Skin of body (tissue), 2 donors: ENCODE data around the genes MICU2 and MIPEP.

- RAMPAGE, long total RNA: no peak
These were observed 198 bp upstream of the TUBA3C start for GRCh38 chr13:19181921-19182123.

DNA sequence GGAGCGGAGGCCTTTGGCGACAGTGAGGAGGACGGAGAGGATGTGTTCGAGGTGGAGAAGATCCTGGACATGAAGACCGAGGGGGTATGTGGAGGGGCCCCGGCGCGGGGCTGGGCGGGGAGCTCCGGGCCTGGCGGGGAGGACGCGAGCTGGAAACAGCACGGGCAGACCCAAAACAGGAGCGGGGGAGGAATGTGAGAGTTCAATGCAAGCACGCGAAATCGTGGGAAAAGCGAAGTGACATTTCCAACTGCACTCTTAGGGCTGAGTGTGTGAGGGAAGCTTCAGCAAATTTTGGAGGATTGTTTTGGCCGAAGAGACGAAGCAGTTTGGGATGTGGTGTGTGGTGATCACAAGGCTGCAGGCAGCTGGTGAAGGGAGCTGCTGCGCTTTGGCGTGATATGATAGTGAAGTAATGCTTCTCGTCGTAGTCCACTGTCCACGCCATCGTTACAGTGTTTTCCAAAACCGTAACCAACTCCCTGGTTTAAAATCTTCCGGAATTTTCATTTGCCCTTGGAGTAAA, 482 bp downstream of the MPHOSPH8 start:
- RAMPAGE, long total RNA: no peak

- RAMPAGE, long total RNA: no peak
These were observed 8.4 kb downstream of the MPHOSPH8 start for GRCh38 chr13:19641869-19642309.

GRCh38 chr13:19970160-19971071, 11.9 kb downstream of the ZMYM2 start:
- RAMPAGE, long total RNA: no peak

DNA sequence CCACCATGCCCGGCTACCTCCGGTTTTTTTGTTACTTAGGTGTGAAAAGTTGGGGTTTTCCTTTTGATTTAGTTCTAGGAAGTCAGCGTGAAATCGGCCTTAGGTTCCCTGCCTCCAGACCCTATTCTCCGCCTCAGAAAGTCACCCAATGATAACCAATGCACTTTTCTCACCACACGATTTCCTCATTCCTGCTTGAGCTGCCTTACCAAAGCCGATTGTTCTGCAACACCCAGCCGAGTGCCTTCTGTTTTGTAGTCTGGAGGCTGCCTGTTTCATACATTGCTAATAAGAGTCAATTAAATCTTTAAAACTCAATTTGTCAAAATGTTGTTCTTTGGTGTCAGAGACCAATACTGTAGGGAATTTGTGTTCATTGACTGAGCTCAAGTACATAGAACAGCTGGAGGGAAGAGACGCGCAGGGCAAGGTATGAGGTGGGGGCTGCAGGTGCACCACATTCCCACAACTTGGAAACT, 39.7 kb downstream of the GJA3 start:
- RAMPAGE, long total RNA: no peak

DNA sequence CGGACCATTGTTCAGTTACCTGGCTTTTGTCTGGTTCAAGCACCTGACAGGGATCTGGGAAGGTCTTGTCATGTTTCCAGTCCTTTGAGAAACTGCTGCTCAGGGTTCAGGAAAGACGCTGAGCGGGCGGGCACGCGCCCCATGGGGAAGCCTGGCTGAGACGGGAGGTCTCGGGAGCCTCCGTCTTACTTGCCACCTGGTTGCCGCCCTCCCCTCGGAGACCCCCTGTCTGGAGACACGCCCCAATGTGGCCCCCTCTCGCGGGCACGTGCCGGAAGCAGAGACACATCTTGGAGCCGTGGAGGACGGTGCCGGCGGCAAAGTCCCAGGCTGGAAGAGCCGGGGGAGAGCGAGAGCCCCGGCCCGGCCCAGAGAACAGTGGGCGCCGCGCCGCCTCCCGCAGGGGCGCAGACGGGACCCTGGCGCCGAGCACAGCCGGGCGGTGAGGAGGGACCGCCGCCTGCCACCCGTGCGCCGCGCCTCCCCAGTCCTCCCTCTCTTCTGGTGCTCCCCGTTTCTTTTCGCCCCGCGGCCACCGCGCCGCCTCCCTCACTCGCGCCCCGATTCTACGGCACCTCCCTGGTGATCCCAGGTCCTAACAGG, 15.6 kb downstream of the GJB2 start:
- RAMPAGE, long total RNA: no peak

GRCh38 chr13:20704016-20704780, 699 bp downstream of the IL17D start:
- RAMPAGE, long total RNA: no peak

GRCh38 chr13:21328057-21328758, 130.9 kb downstream of the ZDHHC20 start:
- RAMPAGE, long total RNA: no peak

DNA sequence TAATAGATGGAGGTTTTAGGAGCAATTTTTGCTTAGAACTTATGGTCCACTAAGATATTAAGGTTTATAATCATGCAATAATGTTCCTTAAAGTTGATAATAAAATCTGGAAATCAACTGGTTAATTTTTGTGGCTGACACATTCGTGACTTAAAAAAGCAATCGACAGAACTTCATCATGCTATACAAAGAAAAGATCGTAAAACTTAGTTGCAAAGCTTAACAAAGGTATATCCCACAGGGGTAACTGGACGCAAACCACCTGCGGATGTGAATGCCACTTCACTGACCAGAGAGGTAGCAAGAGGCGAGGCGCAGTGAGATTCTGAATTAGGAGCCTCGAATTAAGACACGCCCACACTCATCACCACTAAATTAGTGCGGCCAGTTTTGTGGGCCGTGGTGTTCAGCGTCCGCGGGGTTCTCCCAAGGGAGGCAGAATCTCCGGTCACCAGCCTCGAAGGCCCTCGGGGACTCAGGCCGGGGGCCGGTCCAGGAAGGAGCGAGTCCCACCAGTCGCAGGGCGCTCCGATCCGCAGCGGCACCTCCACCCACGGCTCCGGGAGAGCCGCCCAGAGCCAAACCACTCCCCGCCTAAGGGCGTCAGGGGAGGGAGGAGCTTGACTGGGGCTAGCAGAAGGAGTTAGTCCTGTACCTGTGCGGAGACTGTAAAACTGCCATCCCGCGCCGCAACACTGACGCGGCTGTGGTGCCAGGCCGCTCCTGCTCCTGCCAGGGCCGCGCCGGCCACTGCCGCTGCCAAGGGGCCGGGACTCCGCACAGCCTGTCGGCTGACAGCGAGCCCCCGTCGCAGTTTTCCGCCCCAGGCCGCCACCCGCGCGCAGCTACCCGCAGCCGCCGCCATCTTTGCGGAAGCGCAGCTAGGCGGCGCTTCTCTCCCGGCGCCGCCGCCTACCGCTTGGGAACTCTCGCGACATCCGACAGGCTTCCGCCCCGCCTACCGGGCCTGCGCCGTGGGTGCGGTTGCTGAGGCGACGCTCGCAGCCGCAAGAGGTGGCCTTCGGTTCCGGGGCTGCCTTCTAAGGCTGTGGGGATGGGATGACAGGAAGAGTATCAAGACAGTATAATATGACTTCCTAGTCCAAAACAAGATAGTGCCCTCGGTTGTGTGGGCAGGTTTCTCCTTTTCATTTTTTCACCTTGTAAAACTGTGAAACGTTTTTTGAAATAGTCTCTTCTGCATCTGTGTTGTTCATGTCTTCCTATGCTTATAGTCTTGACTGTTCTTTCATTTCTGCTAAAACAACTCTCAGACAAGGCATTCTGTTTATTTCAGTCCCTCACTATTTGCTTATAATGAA, at the start of gene MICU2:
TSS of gene MICU2 (minus strand) at position 887 of the 1,322 bp plus-strand sequence.
- RAMPAGE, long total RNA: no peak

DNA sequence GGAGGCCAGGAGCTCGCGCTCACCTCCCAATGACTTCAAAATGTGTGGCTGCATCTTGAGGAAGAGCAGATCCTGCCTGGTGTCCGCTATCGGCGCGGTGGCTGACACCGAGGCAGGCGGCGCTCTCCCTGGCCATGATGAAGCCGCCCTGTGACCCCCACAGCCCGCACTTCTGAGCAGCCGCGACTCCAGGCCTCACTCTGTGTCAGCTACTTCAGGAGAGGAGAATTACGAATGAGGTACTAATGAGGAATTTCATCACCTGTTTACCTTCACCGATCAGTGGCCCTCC, 444.3 kb upstream of the SGCG start:
- RAMPAGE, long total RNA: no peak

- RAMPAGE, long total RNA: no peak
These were observed 6.1 kb downstream of the SACS start for GRCh38 chr13:23427123-23427986.

- RAMPAGE, long total RNA: no peak
These were observed at the start of gene MIPEP for GRCh38 chr13:23888461-23889755. MIPEP (minus strand) TSS chr13:23889400.

- RAMPAGE, long total RNA: no peak
These were observed 116.8 kb upstream of the MIPEP start for GRCh38 chr13:24005984-24006326.

DNA sequence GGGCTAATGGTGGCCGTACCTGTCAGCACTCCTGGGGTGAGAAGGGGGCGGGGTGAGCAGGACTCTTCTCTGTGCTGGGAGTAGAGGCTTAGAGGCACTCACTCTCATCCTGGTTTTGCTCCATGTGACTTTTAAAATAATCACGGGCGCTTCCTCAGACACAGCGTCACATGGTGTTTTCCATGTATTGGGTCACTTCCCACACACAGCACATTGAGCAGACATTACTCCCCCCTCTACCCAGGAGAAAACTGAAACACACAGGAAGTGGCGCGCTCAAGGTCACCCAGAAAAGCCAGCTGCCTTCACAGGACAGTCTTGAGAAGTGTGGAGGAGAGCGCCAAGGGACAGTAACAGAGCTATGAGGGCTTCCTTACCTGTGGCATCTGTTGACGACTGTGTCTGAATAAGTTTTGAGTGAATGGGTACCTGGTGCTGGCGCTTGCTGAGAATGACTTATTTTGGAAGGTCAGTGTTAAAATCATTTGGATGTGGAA, 23.3 kb downstream of the SPATA13 start:
- RAMPAGE, long total RNA: no peak

- RAMPAGE, long total RNA: no peak
These were observed 24.4 kb downstream of the SPATA13 start for GRCh38 chr13:24184843-24185423.

DNA sequence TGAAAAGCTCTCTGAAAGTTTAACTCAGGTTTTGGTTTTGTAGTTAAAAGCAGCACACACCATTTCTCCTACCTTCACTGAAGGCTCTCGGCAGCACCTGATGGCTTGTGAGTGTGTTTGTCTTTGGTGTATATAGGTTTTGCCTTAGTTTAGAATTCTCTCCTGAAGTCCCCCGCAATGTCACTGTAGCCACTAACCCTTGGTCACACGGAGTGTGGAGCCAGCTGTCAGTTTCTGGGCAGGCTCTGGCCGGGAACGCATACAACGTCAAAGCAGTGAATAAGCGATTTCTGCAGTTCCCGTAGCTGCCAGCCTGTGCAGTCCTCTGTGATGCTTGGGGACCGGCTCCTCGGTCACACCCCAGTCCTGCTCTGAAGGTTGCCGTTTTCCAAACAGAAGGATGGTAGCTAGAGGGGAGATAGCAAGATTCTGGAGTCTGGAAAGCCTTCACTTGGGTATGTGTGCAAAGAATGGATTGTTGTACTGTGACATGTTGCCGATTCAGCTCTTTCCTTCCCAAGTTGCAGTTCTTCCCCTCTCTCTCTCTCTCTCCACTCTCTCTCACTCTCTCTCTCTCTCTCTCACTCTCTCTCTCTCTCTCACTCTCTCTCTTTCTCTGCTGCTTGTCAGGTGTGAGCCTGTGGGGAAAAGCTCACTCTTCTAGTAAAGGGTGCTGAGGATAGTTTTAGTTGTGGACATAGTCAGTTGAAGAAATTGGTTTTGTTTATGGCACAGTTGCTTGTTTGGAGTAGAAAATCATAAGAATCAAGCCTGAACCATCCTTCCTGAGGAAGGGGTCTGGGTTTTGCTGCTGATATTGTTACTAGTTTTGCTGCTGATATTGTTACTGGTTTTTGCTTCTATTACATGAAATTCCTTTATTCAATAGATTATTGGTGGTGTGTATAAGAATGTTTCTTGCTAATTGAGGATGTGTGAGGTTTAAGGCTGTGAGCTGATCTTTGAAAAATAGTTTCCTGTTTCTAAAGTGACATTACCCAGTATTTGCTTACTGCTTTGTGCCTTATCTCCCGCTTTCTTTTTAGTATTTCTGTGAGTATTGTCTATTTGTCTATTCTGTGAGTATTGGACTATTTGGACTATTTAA, 38.6 kb upstream of the C1QTNF9 start:
- RAMPAGE, long total RNA: no peak

DNA sequence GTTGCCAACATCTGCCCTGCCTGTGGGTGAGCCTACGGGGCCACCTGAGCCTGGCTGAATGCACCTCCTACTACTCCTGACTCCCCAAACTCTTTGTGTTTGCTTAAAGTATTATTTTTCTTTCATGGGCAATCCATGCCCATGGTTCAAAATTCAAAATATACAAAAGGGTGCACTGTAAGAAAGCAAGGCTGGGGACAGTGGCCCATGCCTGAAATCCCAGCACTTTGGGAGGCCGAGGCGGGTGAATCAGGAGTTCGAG, 72.7 kb downstream of the PARP4 start:
- RAMPAGE, long total RNA: no peak

DNA sequence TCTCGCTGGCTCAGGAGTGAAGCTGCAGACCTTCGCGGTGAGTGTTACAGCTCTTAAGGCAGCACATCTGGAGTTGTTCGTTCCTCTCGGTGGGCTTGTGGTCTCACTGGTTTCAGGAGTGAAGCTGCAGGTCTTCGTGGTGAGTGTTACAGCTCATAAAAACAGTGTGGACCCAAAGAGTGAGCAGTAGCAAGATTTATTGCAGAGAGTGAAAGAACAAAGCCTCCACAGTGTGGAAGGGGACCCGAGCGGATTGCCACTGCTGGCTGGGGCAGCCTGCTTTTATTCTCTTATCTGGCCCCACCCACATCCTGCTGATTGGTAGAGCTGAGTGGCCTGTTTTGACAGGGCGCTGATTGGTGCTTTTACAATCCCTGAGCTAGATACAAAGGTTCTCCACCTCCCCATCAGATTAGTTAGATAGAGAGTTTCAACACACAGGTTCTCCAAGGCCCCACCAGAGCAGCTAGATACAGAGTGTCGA, 47.3 kb upstream of the PARP4 start:
- RAMPAGE, long total RNA: no peak

DNA sequence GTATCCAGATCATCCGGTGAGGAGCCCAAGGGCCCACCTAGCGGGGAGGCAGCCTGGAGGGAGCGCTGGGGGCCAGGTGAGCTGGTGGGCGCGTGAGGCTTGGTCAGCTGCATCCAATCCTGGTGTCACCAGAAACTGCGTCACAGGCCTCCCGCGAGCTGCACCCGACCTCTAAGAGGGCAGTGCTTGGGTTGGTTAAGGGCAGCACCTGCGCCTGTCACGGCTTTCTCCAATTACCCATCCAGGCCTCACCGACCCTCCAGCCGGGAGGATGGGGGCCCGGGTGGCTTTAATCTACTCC, 299 bp downstream of the RNF17 start:
- RAMPAGE, long total RNA: no peak

- RAMPAGE, long total RNA: no peak
These were observed 9.0 kb upstream of the CENPJ start for GRCh38 chr13:24931587-24932202.